H7 (cell line): ENCODE measurements around a stretch of chr2.

GRCh38 chr2:217393321-217394300 is 533.7 kb upstream of the TNP1 start:
- RAMPAGE, long total RNA = no peak

GRCh38 chr2:217631980-217632569 is 370.7 kb downstream of the TNS1 start:
- RAMPAGE, long total RNA = no peak

GRCh38 chr2:217747625-217748280 is 255.0 kb downstream of the TNS1 start:
- RAMPAGE, long total RNA = no peak

- RAMPAGE, long total RNA = no peak
Measured at GRCh38 chr2:217801035-217801672, 201.6 kb downstream of the TNS1 start.

DNA sequence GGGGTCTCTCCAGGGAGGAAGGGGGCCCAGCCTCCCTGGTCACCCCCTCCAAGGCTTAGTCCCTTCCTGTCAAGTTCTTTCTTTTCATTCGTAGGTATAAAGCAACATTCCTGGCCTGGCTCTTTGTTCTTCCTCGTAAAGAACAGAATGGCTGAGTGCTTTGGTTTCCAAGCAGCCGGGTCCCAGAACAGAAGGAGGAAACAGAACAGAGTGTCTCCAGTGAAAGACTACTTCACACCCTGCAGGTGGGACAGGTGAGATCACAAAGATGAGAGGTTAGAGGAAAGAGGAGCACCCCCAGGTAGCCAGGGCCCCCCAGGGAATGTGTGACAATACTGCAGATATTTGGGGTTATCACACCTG is 139.8 kb downstream of the TNS1 start:
- RAMPAGE, long total RNA = no peak

GRCh38 chr2:217899230-217900647 is 103.1 kb downstream of the TNS1 start:
- RAMPAGE, long total RNA = no peak

DNA sequence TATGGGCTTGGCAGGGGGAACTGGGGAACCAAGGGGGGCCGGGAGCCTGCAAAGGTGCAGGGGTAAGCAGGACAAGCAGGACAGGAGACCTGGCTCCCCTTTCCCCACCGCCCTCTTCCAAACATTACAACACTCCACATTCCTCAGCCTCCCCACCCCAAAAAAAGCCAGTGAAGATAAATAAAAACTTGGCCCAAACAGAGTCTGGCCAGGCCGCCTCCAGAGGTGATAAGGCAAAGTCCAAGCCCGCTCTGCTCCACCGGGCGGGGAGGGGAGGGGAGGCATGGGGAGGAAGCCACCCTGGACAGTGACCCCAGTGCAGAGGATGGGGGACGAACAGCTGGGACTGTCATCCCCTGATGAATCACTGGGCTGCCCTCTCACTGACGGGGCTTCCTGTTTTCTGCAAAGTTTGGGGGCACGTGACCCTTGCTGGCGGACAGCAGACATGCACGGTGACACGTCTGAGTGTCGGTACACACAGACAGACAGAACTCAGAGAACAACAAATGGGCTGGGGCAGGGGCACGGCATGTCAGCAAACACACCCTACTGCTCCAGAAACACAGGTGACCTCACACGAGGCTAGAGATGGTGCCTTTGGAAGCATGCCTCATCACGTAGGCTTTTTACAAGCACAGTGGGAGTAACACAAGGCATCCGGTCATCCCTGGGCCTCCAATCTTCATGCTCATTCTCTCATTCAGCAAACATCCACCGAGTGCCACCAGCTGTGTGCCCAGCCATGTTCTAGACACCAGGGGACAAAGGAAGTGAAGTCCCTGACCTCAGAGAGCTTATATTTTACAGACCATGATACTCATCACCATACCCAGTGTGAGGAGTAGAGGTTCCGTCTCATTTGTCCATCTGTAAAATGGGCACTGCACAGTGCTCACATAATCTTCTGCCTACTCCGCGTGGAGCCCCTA is 100.1 kb downstream of the TNS1 start:
- RAMPAGE, long total RNA = no peak

GRCh38 chr2:217906727-217907363 is 96.0 kb downstream of the TNS1 start:
- RAMPAGE, long total RNA = no peak

GRCh38 chr2:217930232-217931090 is 72.3 kb downstream of the TNS1 start:
- RAMPAGE, long total RNA = no peak

DNA sequence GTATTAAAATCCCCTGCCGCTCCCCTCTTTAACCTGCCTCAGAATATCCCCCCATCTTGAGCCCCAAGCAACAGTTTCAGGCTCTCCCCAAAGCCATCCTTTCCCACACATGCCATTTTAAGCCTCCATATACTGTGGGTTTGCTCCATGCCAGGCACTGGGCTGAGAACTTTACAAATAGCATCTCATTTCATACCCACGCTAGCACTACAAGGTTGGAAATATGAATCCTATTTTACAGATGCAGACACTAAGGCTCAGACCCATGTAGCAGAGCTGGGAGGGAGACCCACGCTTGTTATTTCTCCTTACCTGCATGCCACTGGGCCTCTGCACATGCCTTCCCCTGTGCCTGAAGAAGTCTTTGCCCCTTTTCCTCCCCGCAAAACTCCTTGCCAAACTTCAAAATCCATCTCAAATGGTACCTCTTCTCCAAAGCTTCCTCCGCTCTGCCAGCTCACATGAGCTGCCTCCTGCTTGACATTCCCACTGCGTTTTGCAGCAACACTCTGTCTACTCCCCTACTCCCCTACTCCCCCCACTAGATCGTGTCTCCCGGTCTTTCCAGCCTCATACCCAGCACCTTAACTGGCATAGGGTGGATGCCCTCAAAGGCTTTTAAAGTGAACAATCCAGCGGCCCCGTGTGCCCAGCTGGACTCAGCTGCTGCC is 66.0 kb downstream of the TNS1 start:
- RAMPAGE, long total RNA = no peak

GRCh38 chr2:218125080-218125502 is 737 bp upstream of the CXCR2 start:
- RAMPAGE, long total RNA = no peak

- RAMPAGE, long total RNA = no peak
Measured at GRCh38 chr2:218233677-218234166, 16.7 kb downstream of the ARPC2 start.

DNA sequence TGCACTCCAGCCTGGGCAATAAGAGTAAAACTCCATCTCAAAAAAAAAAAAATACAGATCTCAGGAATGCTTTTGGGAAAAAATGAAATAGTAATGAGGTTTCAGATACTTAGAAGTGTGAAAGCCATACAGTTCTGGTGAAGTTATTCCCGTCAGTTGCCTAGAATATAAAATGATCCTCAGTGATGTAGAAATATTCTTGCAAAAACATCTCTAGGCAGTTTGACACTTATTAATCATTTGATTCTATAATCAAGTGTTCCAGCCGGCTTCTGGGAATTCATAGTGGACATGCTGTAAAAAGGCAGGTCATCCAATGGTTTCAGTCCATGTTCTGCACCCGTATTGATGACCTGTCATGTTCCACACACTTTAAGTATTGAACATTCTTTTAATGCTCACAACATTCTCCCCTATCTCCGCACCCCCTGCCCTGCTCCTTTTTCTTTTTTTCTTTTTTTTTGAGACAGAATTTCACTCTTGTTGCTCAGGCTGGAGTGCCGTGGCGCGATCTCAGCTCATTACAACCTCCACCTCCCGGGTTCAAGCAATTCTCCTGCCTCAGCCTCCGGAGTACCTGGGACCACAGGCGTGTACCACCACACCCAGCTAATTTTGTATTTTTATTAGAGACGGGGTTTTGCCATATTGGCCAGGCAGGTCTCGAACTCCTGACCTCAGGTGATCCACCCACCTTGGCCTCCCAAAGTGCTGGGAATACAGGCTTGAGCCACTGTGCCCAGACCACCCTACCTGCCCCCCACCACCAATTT is 20.0 kb downstream of the ARPC2 start:
- RAMPAGE, long total RNA = no peak

GRCh38 chr2:218257016-218257541 is 3.7 kb upstream of the GPBAR1 start:
- RAMPAGE, long total RNA = no peak

DNA sequence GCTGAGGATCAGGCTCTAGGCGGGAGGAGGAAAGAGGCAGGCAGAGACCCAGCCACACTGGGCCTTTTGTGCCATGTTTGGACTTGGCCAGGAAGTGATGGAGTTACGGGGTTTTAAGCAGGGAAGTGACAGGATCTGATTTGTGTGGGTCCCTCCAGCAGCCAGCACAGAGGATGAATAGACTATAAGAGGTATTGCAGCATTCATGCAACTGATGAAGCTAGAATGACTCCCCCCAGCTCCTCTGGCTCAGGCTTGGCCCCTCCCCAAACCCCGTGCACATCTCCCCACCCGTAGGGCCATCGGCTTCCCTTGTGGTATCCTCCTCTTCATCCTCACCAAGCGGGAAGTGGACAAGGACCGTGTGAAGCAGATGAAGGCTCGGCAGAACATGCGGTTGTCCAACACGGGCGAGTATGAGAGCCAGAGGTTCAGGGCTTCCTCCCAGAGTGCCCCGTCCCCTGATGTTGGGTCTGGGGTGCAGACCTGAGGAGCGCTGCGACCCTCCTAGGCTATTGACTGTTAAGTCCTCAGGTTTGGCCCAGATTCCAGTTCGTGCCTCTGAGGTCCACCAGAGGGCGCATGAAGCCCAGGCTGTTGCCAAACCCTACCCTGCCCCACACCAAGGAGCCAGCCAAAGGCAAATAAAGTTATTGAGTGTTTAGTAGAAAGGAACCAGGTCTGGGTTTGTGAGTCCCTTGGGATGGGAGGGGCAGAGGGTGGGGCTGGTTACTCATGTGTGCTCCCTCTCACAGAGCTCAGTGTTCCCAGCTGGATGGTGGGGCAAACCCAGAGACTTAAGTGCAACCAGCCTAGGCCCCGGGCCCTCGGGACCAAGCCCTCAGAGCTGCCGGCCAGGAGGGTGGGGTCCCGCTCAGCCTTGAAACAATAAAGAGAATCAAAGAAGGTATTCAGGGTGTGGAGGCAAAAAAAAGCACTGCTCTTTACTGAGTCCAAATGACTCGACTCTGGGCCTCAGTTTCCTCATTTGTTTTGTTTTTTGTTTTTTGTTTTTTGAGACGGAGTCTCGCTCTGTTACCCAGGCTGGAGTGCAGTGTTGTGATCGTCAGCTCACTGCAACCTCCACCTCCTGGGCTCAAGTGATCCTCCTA is 2.3 kb downstream of the PNKD start:
- RAMPAGE, long total RNA = no peak

DNA sequence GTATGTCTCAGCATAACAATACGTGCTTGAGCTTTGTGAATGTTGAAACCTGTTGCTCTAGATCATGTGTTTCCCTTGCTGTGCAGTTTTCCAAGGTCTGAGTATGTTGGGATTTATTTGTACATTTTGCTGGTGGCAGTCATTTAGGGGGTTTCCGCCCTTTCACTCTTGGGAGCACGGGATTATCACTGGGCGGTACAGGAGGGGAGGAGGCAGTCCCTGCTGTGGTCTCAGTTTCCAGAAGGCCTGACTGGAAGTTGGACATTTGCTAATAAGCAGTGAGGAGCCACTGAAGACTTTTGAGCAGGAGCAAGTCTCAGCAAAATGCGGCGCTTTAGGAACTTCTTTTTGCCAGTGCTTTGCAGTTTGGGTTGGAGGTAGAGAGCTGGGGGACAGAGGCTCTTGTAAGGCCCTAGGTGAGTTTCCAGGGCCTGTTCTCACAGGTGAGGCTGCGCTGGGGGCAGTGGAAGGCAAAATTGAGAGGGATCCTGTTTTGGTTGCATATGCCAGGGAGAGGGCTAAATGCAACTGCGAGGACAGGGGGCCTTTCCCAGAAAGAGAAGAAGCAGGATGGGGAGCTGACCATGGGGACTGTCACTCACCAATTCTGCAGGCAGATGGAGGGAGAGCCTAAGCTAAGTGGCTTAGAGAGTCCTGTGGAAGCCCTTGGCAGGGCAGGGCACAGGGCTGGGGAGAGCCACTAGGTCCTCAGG is 24.7 kb upstream of the CATIP start:
- RAMPAGE, long total RNA = no peak

- RAMPAGE, long total RNA = no peak
Measured at GRCh38 chr2:218367051-218367613, 10.5 kb downstream of the CATIP start.

DNA sequence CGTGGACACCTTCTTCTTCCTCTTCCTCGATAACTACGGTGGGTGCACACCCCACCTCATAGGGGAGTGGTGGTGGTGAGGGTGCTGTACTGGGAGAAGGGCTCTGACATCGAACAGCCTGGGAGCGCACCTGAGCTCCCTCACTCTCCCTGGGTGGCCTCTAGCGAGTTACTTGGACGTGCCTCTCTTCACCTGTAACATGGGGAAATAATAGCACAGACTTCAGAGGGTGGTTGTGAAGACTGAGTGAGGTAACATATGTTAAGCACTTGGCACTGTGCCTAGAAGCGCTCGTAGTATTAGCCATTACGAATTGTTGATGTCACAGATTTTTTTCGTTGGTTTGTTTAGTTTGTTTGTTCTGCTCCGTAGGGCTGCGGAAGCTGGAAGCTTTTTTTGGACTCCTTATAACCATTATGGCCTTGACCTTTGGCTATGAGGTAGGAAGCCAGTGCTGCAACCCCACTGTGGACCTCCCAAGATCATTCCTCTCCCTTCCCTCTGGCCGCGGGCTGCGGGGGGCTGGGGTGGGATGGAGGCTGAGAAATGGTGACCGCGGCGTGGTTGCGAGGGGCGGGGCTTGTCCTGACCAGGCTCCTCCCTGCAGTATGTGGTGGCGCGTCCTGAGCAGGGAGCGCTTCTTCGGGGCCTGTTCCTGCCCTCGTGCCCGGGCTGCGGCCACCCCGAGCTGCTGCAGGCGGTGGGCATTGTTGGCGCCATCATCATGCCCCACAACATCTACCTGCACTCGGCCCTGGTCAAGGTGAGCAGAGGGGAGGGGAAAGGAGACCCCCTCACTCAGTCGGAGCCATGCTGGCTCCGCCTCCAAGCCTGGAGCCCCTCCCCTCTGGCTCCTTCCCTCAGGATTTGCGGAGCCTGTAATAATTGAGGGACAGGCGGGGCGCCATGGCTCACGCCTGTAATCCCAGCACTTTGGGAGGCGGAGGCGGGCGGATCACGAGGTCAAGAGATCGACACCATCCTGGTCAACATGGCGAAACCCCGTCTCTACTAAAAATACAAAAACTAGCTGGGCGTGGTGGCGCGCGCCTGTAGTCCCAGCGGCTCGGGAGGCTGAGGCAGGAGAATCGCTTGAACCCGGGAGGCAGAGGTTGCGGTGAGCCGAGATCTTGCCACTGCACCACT is 5.5 kb downstream of the SLC11A1 start:
- RAMPAGE, long total RNA = no peak

GRCh38 chr2:218391059-218391663 is 8.5 kb upstream of the CTDSP1 start:
- RAMPAGE, long total RNA = no peak

DNA sequence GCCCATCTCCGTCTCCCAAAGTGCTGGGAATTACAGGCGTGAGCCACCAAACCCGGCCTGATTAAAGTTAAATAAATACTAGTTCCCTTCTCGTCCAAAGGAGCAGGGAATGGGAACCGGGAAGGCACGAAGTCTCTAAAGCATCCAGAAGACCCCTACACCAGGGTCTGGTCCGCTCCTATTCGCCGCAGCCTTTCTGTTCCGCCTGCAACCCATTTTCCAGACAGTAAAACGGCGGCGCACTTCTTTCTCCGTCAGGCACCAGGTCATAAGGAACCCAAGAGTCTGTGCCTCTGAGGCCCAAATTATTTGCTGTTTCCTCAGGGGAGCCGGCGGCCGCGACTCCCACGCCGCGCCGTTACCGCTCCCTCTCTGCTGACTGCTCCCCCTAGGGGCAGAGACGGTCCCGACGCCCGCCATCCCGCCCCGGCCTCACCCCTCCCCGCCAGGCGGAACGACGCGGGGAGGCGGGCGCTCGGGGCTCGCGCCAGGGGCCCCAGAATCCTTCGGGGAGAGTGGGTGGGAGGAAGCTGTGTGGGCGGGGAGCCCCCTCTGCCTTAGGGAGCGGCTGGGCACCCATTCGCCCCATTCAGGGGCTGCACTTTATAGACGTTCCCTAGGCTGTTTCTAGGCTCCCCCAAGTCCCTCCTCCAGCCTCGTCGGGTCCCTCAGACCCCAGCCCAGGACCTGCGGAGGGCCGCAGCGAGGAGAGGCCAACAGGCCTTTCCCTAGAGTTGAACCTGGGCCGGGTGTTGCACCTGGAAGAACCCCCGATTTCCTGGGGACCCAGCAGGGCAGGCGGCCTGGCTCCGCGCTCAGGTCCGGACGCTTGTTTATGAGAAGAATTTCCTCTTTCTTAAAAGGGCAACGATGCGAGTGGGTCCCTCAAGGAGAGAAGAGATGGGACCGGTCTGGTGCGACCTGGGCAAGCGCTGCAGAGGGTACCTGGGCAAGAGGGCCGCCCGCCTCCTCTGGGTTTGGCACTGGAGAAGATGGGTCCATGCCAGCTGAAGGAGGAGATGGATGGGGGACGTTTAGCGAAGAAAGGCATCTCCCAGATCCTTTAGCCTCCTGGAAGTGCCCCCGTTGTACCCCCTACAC is 3.6 kb upstream of the CTDSP1 start:
- RAMPAGE, long total RNA = no peak